ENCODE measurements around a stretch of chr16.

GRCh38 chr16:89060320-89060597 is 33.4 kb upstream of the ACSF3 start:
- RRBS, result no CpG with 5 or more reads among the region's 8 CpGs

DNA sequence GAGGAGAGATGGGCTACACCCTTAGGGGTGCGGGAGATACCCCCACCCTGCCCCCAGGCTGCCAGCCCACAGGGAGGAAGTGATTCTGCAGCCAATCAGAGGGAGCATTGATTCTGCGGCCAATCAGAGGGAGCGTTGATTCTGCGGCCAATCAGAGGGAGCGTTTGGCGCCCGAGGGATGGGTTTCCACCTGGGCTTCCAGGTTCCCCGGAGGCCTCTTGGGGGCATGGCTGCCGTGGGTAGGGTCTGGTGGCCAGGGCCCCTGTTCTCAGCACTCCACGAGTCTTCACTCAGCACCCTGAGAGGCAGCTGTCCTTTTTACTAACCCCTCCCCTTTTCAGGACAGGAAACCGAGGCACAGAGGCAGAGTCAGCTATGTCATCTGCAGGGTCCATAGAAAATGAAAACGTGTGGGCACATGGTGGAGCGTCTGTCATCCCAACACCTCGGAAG is 28.1 kb upstream of the ACSF3 start:
- RRBS, result no CpG with 5 or more reads among the region's 14 CpGs

DNA sequence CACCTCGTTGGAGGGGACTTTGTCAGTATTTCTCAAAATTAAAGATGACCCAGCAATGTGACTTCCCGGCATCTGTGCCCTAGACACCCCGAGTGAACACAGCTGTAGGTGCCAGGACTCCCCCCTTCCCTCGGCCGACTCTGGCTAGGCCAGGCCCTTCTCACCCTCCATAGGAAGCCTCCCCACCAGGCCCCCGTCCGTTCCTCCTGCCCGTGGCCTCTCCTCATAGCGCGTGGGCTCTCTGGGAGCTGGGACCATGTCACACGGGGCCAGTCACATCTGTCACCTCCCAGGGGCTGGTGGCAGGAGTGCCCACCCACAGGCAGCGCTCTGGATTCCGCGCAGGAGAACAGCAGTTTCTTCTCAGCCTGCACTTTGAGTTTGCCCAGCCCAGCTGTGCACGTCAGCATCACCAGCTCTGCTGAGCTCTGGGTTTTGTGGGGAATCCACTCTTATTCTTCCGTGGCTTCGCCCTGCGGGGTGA is 3.0 kb downstream of the ACSF3 start:
- RRBS, result no CpG with 5 or more reads among the region's 18 CpGs

GRCh38 chr16:89100867-89101559 is 7.4 kb downstream of the ACSF3 start:
- RRBS, result 98% methylated on average over 8 of the region's 42 CpGs

GRCh38 chr16:89103114-89103550 is 9.5 kb downstream of the ACSF3 start:
- RRBS, result no CpG with 5 or more reads among the region's 24 CpGs

- RRBS, result no CpG with 5 or more reads among the region's 14 CpGs
Measured at GRCh38 chr16:89266999-89267457, 49.5 kb downstream of the ZNF778 start.

- RRBS, result no CpG with 5 or more reads among the region's 32 CpGs
Measured at GRCh38 chr16:89277630-89278260, 60.2 kb downstream of the ZNF778 start.

DNA sequence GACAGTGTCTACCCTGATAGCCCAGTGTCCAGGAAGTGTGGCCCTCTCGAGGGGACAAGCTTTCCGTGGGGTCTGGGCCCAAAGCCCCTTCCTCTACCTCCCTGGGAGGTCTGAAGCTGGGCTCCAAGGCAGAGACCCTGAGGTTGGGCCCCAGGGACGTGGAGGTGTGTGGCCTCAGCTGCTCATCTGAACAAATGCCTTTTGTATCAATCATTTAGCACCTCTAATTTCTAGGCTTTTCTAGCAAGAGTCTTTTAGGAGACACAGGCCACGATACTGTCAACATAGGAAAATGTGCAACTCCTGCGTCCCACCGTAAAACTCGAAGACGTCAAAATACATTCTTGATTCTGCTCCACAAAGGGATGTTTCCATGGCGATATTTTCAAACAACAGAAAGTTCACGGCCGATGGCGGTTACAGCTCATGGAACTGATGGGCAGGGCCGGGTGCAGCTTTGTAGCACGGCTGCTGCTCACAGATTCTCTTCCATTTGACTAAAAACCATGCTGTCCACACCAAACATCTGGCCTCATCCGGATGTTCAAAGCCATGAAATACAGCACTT is 79.5 kb downstream of the ZNF778 start:
- RRBS, result 76% methylated on average over 3 of the region's 15 CpGs

GRCh38 chr16:89362152-89362735 is 128.1 kb downstream of the ANKRD11 start:
- RRBS, result no CpG with 5 or more reads among the region's 9 CpGs

- RRBS, result no CpG with 5 or more reads among the region's 24 CpGs
Measured at GRCh38 chr16:89378592-89379397, 111.6 kb downstream of the ANKRD11 start.

- RRBS, result no CpG with 5 or more reads among the region's 2 CpGs
Measured at GRCh38 chr16:89389237-89389475, 101.2 kb downstream of the ANKRD11 start.

DNA sequence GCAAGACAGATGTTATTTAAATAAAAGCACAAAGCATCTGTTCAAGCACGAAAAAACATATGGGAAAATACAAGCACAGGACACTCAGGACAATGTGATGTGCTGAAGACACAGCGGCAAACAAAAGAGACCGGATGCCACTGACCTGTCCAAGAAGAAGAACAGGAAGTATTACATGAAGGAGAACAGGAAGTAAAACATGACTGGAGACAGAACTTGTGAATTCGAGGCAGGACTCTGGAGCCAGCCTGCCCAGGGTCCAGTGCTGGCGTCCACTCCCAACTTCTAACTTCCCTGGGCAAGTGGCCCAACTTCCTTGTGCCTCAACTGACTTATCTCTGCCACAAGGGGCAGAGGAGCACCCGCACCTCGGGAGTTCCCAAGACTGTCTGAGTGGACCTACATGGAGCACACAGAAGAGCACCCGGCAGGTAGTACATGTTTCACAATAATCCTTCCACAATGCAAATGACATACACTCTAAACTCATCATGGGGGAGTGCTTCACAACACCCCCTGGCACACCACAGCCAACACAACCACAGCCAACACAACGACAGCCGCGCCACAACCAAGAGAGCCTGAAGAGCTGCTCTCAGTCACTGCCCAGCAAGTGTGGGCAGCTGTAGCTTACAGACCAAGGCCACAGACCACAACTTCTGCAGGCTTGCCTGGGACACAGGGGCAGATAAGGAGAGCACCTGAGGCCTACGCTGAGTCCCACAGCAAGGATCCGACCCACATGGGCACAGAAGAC is 36.6 kb downstream of the ANKRD11 start:
- RRBS, result no CpG with 5 or more reads among the region's 13 CpGs

DNA sequence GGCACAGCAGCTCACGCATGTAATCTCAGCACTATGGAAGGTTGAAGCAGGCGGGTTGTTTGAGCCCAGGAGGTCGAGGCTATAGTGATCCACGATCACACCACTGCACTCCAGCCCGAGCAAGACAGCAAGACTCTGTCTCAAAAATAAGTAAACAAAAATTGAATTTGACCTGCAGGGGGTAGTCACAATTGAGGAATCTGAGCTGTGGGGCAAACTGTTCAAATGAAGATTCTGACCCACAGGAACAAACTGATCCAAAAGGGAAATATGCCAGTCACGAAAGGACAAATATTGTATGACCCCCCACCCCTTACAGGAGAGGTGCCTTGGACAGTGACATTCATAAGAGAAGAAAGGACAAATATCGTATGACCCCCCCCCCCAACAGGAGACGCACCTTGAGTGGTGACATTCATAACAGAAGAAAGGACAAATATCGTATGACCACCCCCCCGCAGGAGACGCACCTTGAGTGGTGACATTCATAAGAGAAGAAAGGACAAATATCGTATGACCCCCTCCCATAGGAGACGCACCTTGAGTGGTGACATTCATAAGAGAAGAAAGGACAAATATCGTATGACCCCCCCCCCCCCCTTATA is 29.7 kb downstream of the ANKRD11 start:
- RRBS, result no CpG with 5 or more reads among the region's 14 CpGs

GRCh38 chr16:89476258-89477228 is 13.8 kb downstream of the ANKRD11 start:
- RRBS, result no CpG with 5 or more reads among the region's 16 CpGs

DNA sequence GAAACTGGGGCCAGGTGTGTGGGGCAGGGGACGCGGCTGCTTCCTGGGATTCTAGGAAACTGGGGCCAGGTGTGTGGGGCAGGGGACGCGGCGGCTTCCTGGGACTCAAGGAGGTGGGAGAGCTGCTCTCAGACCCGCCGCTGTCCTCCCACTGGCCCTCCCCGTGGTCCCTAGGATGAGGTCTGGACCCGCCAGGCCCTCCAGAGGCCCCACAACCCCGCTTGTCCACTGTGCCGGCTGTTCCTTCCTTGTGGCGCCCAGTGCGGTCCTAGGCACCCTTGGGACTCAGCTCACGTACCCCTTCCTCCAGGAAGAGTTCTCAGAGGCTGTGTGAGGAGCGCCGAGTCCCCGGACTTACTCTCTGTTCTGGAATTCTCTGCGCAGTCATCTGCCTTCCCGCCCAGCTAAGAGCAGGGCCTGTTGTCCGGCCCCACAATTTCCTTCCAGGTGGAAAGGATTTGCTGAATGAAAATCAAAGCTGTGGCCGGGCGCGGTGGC is 638 bp downstream of the DPEP1 start:
- RRBS, result 72% methylated on average over 4 of the region's 23 CpGs

DNA sequence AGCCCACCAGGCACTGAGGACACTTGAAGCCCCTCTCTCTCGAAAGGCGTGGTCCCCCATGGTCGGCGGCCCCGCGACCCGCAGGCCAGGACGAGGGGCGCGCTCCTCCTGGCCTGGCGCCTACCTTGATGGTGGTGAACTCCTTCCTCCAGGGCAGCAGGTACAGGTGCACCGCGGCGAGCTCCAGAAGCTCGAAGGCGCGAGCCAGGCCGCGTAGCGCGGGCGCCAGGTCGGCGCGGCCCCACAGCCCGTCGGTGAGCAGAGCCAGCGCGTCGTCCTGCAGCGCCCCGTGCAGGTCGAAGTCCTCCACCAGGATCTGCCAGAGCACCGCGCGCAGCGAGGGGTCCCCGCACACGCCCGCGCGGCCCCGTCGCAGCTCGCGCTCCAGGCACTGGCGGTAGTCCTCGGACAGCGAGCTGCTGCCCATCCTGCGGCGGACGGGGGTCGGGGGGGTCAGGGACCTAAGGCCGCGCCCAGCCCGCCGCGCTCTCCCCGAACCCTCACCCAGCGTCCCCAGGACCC is 638 bp downstream of the SPATA2L start:
- RRBS, result no CpG with 5 or more reads among the region's 60 CpGs

DNA sequence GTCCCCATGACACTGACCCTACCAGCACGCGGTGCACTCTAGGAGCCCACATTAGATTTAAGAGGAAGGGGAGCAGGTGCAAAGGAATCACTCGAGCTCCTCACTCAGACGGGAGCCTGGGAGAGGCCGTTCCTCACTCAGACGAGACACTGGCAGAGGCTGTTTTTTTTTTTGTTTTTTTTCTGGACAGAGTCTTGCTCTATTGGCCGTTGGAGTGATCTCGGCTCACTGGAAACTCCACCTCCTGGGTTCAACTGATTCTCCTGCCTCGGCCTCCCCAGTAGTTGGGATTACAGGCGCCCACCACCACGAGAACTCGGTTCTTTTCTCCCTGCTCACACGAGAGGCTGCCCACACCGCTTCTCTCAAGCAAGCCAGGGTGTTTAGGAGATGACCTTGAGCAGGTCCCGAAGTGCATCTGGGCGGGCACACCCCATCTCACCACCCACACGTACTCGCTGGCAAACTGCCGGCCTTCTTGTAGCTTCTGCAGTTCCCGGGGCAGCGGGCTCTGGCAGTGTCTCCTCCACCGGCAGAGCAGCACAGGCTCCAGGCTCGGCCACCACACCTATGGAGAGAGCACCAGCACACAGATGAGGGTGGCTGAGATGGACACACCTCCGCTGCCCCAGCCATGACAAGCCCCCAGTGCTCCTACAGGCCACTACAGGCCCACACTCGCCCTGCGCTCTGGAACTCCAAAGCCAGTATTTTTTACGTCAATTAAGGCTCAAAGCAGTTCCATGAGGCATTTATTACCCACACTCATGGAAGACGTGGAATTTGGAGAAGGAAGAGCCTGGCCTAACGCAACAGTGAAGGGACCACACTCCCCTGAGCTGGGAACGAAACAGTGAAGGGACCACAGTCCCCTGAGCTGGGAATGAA is 23.4 kb downstream of the ZNF276 start:
- RRBS, result no CpG with 5 or more reads among the region's 30 CpGs

DNA sequence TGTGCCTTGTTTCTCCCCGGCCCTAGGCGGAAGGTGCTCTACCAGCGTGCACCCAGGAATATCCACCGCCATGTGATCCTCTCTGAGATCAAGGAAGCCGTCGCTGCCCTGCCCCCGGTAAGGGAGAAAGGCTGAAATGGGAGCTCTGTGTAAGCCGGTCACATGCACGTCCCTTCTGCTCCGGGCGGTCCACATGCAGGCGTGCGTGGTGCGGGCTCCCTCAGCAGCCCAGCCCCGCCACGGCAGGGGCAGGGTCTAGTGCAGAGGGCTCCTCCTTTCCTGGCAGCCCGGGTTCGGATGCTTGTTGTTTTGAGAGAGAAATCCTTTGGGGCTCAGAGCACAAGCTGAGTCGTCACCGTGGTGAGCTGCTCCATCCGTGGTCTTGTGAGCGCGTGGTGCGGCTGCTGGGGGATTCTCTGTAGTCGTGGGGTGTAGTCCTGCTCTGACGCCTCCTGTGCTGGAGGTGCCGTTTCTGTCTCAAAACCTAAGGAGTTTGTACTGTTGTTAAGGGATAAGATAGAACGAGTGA is 12.4 kb upstream of the MC1R start:
- RRBS, result 94% methylated on average over 5 of the region's 28 CpGs

GRCh38 chr16:89935612-89935899 is 12.4 kb downstream of the TUBB3 start:
- RRBS, result no CpG with 5 or more reads among the region's 23 CpGs

Measured in islet of Langerhans (tissue), 1 donor.